Prostate gland (tissue), 2 donors: ENCODE measurements around the gene DNAJC9.

GRCh38 chr10:73131826-73133244, 22.1 kb downstream of the NUDT13 start:
- PRO-cap: no peak
- RAMPAGE, long total RNA, 2 experiments: no peak in any of the 2 experiments

DNA sequence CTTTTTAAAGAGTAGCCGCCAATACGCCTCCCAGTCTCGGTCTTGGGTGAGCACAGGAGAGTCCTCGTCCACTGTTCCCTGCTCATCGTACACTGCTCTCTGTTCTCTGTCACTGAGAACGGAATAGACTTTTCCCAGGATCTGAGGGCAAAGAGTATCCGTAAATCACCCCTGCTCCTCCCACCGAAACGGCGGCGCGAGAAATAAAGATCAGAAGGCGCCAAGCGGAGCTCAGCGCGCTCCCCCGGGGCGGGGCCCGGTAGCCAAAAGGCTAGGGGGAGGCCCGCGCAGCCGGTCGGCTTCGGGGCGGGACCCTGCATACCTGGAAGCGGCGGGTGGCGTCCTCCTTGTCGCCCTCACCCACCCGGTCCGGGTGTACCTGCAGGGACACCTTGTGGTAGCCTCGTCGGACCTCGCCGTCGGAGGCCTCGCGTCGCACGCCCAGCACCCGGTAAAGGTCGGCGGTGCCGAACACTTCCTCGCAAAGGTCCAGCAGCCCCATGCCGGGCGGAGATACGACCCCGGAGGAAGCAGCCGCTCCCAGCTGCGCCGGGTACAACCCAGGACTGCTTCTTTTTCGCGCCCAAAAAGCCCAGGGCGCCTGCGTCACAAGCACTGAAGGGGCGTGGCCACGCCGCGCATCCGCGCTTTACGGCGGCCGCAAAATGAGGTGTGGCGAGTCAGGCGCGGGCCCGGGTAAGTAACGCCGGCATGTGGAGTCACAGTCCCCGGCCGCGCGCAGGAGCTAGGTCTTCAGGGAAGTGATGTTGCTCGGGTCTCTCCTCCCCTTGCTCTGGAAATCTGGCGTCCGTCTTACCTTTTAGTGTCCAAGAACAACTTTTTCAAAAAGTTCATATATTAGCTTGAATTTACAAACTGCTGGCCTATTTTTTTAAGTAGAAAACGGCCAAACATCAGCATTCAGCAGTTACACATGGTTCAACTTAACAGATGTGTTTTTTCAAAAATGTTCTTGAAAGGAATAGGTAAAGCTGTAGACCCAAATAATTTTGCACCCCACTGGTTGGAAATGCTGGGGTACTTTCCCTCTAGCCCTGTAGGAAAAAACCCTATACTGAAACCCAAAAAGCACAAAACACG, at the start of gene DNAJC9:
TSS of gene DNAJC9 (minus strand) at position 568 of the 1,101 bp plus-strand sequence.
- PRO-cap: unidirectional peak, plus-strand start at position 33 of the sequence; bidirectional peak, plus-strand start at position 678 of the sequence, minus-strand start at position 568 of the sequence
- RAMPAGE, long total RNA, 2 experiments: start-site peak on the plus strand in 1 of 2 experiments, centred at position 705 of the sequence, 8 reads per replicate; start-site peak on the minus strand in 1 of 2 experiments, centred at position 598 of the sequence, 181 reads per replicate

GRCh38 chr10:73262070-73262504, 9.6 kb upstream of the MRPS16 start:
- PRO-cap: no peak
- RAMPAGE, long total RNA, 2 experiments: no peak in any of the 2 experiments

GRCh38 chr10:73479128-73479949, 16.5 kb downstream of the PPP3CB start:
- PRO-cap: no peak
- RAMPAGE, long total RNA, 2 experiments: no peak in any of the 2 experiments

DNA sequence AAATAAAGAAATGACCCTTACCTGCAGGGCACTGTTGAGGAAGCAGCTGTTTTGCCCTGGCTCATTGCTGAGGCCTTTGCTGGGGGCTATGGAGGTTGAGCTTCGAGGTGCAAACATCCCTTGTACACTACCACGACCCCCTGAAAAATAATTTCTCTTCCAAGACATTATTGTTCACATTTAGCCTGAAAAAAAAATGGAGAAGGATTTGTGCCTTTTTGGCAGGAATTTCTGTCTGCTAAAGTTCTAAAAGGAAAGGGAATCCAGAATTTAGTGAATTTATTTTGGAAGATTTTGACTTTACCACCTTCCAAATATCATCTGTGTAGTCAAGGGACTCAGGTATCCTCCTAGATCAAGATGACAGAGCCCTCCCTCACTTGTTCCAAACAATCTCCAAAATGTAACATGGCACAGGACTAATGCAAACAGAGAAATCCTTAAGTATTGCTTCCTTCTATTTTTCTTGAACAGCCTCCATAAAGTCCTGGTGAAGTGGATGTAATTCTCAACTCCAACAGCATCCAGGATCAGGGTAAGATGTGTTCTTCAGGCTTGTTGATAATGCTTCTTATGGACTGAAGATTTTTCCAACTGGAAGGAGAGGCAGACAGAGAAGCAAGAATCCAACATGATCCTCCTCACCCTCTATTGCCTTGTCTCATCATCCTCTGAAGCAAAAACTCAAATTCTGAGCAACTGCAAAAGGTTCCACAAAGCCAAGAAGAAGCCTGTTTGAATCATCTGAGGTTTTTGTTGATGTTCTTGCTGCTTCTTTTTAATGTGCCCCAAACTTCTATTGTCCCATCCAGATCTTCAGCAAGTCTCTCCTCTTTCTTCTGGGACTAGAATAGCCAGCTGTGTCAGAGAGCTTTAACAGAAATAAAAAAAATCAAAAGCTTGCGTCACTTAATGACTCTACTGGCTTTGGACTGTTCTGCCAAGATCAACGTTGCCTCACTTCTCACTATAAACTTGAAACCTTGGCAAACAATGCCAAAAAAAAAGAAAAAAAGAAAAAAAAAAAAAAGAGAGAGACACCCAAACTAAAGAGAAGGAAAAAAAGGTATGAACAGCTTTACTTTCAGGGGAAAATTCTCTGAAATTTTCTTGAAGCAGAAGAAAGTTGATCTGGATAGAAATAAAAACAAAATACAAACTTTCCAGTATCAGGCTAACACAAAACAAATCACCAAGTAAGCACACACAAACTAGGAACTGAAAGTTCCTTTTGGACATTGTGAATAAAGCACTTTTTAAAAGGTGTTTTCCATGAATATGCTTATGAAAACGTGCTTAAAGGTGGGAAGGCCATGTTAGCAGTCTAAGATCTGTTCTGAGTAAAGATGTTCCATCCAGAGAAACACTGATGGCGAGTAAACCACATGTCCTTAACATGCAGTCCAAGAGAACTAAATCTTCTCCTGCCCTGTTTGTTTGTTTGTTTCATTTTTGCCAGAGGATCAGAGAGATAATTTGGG, 15.1 kb downstream of the USP54 start:
- PRO-cap: unidirectional peak, minus-strand start at position 847 of the sequence
- RAMPAGE, long total RNA, 2 experiments: start-site peak on the minus strand in 1 of 2 experiments, centred at position 842 of the sequence, 30 reads per replicate

DNA sequence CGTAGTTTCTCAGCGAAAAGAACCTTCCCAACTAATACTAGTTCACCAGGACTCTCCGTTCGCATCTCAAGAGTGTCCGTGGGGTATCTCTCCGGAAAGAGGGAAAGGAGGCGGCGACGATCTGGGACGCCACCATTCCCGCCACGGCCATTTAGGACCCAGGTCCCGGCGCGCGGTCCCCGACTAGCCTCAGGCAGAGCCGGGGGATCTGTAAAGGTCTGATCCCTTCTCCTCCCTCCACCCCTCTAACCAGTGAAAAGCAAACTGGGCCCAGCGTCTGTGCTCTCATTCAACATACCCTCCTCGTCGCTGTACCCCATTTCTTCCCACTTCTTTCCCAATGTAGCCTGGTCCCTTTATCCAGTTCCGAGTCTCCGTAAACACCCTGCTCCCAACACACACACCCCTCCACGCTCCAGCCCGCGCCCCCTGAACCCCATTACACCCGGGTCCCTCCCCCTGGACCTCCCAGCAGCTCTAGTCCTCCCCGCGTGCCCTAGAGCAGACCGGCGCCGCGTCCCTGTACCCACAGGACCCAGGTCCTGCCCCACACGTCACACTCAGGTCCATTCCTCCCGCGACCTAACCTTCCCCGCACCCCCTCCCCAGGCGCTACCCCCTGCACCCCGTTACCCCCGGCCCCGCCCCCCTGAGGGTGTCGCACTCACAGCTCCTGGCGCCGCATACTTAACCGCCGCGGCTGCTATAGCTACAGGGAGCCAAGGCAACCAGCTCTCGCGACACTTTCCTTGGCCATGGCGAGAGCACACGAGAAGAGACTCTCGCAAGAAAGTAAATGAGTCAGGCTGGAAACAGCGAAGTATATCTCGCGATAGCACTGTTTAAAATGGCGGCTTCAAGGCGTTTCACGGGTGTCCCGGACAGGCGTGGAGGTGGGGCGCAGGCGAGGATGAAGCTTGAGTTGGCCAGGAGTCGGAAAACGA, 15.7 kb downstream of the MYOZ1 start:
- PRO-cap: bidirectional peak, plus-strand start at position 845 of the sequence, minus-strand start at position 685 of the sequence
- RAMPAGE, long total RNA, 2 experiments: start-site peak on the plus strand in 1 of 2 experiments, centred at position 758 of the sequence, 7 reads per replicate; start-site peak on the minus strand in 2 of 2 experiments, centred at positions 703 to 722 of the sequence, 29 to 40 reads per replicate

DNA sequence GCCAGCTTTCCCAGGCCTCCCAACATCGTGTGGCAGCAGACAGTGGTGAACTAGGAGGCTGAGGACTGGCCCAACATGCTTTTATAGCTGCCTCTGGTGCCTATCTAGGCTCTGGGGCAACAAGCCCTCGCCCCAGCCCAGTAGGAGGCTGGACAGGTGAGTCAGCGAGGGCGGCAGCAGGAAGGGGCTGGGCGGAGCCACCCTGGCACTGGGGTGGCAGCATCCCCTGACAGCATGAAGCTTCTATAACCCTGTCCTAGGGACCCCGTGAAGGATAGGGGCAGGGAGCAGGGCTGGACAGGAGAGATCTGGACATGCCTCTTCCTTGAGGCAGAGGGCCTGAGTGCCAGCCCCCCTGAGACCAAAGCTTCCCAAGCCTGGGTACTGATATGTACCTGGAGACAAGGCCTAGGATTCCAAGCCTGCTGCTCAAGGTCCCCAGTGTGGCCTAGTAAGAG, 7.9 kb upstream of the SYNPO2L start:
- PRO-cap: no peak
- RAMPAGE, long total RNA, 2 experiments: no peak in any of the 2 experiments

GRCh38 chr10:73758645-73759388, 13.3 kb upstream of the FUT11 start:
- PRO-cap: no peak
- RAMPAGE, long total RNA, 2 experiments: no peak in any of the 2 experiments

GRCh38 chr10:73765721-73766296, 6.3 kb upstream of the FUT11 start:
- PRO-cap: no peak
- RAMPAGE, long total RNA, 2 experiments: no peak in any of the 2 experiments

- PRO-cap: no peak
- RAMPAGE, long total RNA, 2 experiments: no peak in any of the 2 experiments
These were observed 5.7 kb upstream of the FUT11 start for GRCh38 chr10:73766297-73766877.

GRCh38 chr10:73791899-73793111, 6.9 kb downstream of the ZSWIM8 start:
- PRO-cap: no peak
- RAMPAGE, long total RNA, 2 experiments: no peak in any of the 2 experiments

- PRO-cap: no peak
- RAMPAGE, long total RNA, 2 experiments: no peak in any of the 2 experiments
These were observed 4.6 kb upstream of the NDST2 start for GRCh38 chr10:73815896-73816524.

GRCh38 chr10:73875277-73875452, 810 bp upstream of the CAMK2G start:
- PRO-cap: no peak
- RAMPAGE, long total RNA, 2 experiments: no peak in any of the 2 experiments

DNA sequence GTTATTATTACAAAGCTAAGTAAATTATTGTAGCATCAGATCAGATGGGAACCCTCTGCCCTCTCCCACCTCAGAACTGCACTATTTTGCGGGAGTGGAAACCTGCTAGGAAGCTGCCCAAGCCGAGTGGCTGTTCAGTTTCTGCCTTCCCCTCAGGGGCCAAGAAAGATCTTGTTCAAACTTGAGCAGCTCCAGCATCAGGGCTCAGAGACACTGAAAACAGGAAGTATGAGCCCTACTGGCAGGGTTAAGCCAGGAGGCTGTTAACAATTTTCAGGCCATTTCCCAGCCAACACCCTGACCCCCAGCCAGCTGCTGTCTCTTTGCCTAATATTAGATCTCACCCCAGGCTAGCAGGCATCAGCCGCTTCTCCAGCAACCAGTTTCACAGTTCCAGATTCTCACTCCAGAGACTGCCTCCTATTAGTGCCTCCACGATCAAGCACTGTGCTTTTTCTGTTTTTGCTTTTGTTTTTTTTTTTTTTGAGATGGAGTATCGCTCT, 9.2 kb downstream of the PLAU start:
- PRO-cap: no peak
- RAMPAGE, long total RNA, 2 experiments: no peak in any of the 2 experiments

DNA sequence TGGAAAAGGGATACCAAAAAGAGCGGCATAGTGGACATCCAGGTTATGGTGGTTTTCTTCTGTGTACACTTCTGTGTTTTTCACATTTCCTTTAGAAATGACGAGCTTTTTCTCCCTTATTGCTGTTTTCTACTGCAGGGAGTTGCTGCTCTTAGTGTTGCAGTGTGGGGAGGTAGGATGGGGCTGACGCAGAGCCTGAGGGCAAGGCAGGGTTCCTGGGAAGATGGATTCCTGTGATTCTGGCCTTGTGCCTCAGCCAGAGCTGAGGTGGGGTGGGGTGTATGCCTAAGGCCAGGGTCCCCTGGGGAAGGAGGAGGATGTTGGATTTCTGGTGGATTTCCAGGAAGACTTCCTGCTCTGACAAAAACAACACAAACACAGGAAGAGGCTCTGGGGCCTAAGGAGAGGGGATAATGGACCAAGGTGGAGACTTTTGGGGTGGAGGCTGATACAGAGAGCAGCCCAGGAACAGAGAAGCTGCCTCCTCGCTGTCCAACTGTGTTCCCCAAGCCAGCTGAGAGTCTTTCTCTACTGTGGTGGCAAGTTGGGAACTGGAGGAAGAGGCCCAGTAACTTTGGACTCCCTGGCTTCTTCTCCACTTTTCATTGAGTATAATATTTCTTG, 26.7 kb downstream of the PLAU start:
- PRO-cap: no peak
- RAMPAGE, long total RNA, 2 experiments: no peak in any of the 2 experiments

- PRO-cap: no peak
- RAMPAGE, long total RNA, 2 experiments: no peak in any of the 2 experiments
These were observed 23.5 kb downstream of the ADK start for GRCh38 chr10:74174505-74174951.

- PRO-cap: no peak
- RAMPAGE, long total RNA, 2 experiments: no peak in any of the 2 experiments
These were observed 26.4 kb downstream of the ADK start for GRCh38 chr10:74177398-74177759.

DNA sequence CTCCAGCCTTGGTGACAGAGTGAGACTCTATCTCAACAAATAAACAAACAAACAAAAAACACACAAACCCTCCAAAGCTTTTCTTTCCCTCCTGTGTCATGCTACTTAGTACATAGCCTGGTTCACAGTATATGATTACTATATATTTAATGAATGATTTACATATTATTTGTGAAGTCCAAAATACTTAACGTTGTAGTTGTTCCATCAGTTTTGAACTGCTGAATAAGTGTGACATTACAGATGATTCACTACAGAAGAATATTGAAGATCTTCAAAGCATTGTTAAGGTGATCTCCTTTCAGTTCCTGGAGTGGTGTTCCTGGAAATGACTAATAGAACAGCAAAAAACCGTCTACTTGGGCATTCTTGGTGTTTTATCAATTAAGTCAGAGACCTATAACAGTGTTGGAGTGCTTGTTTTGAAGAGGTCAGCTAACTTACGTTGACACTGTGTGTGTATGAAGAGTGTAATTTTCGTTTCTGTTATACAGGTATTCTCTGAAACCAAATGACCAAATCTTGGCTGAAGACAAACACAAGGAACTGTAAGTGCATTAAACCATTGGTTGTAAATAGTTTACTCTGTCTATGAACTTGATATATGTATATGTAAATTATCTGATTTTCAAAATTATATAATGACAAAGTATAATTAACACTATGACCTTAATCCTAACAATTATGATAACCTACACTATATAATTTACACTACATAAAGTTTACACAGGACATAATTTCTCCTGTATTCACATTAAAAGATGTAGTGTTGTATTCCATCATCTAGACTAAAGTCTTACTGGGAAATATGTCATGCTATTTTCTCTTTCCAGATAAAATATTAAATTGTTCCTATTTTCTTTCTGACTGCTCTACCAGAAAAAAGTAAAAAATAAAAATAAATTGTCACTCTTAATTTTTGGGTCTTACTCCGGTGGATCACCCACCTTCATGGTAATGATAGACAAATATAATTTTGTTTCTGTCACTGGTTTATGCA, 73.3 kb downstream of the ADK start:
- PRO-cap: no peak
- RAMPAGE, long total RNA, 2 experiments: no peak in any of the 2 experiments

DNA sequence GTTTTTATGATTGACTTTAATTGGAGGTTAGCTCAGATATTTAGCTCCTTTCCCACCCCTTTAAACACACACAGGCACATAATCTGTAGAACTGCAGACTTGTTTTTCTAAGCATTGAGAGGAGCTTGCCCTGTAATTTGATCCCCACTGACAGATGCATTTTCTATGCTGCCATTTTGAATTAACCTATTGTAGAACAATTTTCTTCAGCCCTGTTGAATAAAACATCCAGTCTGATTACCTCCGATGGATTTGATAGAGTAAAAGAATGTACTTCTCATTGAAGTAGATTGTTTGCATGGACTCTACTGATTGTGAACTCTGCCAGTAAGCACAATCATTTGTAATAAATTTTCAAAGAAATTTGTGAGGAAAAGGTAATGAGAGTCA, 267.6 kb downstream of the ADK start:
- PRO-cap: no peak
- RAMPAGE, long total RNA, 2 experiments: no peak in any of the 2 experiments

- PRO-cap: no peak
- RAMPAGE, long total RNA, 2 experiments: no peak in any of the 2 experiments
These were observed 271.8 kb downstream of the ADK start for GRCh38 chr10:74422634-74423479.